NCI-H460 (cell line): ENCODE data around the genes COG4, IL34, CHST4 and MARVELD3.

GRCh38 chr16:69935772-69936508 is 15.2 kb upstream of the CLEC18A start:
RAMPAGE:
- cytosol, long total RNA = no peak
- long total RNA = no peak
- nucleus, long total RNA = no peak

RAMPAGE:
- cytosol, long total RNA = no peak
- long total RNA = no peak
- nucleus, long total RNA = no peak
These were observed 430 bp downstream of the AARS1 start for GRCh38 chr16:70288802-70289350.

DNA sequence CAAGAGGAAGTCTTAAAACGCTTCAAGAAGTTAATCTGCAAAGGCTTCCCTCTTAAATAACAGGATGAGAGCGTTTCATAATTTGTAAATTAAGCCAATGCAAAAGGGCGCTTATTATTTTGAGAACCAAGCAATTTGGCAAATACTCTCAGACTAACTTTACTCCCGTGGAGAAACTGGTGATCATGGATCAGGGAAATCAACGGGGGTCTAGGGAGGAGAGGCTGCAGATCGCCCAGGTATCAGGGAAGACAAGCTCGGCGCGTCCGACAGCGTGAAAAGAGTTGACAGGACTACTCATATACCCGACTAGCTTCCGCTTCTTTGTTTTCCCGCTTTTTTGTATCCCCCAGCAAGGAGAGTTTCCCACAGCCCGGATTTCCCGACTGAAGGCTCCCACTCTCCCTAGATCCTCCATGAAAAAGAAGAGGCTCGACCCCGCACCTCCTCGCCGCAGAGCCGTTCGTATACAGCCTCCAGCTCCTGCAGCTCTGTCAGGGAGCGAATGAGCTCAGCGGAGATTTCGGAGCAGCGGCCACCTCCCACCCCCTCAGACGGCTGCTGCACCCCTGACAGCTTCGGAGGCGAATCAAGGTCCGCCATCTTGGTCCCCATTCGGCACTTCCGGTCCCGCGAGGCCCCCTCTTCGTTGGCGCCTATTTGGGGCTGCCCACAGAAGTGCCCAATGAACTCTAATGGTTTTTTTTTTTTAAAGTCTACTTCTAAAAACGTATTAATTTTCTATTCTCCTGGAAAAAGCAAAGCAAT is at the start of gene COG4:
COG4 (minus strand) TSS at position 626 of the 768 bp plus-strand sequence.
RAMPAGE:
- cytosol, long total RNA = start-site peak on the minus strand centred at position 617 of the sequence, 21 bp wide, 92 and 38 reads in 2 replicates
- long total RNA = no peak
- nucleus, long total RNA = start-site peak on the minus strand centred at position 619 of the sequence, 15 bp wide, 179 and 92 reads in 2 replicates

DNA sequence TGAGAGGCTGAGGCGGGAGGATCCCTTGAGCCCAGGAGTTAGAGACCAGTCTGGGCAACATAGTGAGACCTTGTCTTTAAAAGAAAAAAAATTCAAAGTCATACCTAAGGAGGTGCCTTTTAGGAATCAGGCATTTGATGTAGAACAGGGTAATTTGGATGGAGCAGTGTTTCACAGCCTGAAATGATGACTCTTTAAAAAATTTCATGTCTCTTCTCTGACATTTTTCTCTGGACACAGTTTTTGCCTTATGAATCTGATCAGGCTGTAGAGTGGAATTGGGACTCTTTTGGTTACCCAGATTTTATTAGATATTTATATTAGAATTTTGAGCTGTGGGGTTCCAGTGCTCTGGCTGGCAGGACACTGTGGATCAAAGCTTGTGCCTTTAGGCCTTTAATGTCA is 14.2 kb downstream of the SF3B3 start:
RAMPAGE:
- cytosol, long total RNA = no peak
- long total RNA = no peak
- nucleus, long total RNA = no peak

DNA sequence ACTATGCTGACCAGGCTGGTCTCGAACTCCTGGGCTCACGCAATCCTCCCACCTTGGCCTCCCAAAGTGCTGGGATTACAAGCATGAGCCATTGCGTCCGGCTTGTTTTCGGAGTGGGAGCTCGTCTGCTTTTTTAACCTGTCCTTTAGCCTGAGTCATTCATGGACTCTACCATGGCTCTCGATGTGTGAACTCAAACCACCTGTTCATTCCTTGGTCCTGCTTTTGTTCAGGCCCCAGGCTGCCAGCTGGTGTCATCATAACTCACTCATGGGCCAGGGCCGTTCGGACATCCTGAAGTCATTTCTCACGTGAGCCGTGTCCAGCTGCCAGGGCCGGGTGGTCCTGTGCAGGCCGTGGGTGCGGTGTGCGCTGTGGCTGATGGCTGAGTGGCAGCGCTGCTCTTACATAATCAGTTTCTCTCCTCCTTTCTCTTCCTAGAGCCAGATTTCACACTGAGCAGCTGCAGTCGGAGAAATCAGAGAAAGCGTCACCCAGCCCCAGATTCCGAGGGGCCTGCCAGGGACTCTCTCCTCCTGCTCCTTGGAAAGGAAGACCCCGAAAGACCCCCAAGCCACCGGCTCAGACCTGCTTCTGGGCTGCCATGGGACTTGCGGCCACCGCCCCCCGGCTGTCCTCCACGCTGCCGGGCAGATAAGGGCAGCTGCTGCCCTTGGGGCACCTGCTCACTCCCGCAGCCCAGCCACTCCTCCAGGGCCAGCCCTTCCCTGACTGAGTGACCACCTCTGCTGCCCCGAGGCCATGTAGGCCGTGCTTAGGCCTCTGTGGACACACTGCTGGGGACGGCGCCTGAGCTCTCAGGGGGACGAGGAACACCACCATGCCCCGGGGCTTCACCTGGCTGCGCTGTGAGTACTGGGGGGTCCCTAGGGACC is at the start of gene IL34:
IL34 (plus strand) TSS at position 453 of the 896 bp plus-strand sequence.
RAMPAGE:
- cytosol, long total RNA = no peak
- long total RNA = no peak
- nucleus, long total RNA = no peak

RAMPAGE:
- cytosol, long total RNA = no peak
- long total RNA = no peak
- nucleus, long total RNA = no peak
These were observed 1.6 kb downstream of the MTSS2 start for GRCh38 chr16:70683973-70684919.

RAMPAGE:
- cytosol, long total RNA = no peak
- long total RNA = no peak
- nucleus, long total RNA = no peak
These were observed 2.5 kb upstream of the MTSS2 start for GRCh38 chr16:70688177-70688909.

DNA sequence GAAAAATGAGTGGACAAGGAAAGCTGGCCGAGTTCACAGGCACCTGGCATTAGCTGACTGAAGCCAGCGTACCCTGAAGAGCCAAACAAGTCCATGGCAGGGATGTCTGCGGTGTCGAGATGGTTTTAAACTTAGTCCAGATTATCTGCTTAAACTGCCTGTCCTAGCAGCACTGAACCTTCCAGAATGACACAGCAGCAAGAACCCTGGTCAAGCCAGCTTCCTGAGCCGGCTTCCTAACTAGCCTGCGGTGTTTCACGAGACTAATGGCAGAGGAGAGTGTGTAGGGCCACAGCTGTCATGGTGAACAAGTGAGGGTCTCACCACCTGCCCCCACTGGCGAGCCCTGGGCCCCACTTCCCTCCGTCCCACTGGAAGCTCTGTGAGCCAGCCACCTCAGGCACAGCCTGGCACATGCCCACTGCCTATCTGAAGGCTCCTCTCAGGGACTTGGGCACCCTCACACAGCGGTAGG is 28.8 kb upstream of the MTSS2 start:
RAMPAGE:
- cytosol, long total RNA = no peak
- long total RNA = no peak
- nucleus, long total RNA = no peak

DNA sequence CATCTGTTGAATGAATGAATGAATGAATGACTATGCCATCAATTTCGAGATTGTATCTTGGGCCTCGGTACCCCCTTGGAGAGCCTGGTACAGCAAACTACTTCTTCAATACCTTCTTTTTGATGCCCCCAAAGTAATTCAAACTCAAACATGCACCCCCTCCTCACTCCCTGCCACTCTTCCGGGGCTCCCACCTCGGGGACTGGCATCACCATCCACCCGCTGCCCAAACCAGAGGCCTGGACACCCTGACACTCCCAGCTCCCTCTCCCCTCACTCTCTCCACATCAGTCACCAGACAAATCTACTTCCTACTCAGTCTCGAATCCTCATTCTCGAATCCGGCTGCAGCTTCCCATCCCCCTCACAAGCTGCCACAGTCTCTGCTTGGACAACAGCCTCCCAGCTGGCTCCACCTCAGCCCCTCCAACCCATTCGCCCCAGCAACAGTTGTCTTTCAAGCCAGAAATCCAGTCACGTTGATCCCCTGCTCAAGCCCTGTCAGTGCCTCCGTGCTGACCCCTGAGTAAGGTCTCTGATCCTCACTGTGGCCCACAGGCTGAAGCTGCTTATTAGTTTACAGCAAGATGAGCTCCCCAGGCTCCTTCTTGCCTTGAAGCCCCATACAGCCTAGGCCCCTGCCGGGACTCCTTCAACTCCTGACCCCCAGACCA is 44.1 kb upstream of the MTSS2 start:
RAMPAGE:
- cytosol, long total RNA = no peak
- long total RNA = no peak
- nucleus, long total RNA = no peak

GRCh38 chr16:70736740-70737301 is 51.0 kb upstream of the MTSS2 start:
RAMPAGE:
- cytosol, long total RNA = no peak
- long total RNA = no peak
- nucleus, long total RNA = no peak

RAMPAGE:
- cytosol, long total RNA = no peak
- long total RNA = no peak
- nucleus, long total RNA = no peak
These were observed 52.7 kb upstream of the MTSS2 start for GRCh38 chr16:70738384-70739105.

DNA sequence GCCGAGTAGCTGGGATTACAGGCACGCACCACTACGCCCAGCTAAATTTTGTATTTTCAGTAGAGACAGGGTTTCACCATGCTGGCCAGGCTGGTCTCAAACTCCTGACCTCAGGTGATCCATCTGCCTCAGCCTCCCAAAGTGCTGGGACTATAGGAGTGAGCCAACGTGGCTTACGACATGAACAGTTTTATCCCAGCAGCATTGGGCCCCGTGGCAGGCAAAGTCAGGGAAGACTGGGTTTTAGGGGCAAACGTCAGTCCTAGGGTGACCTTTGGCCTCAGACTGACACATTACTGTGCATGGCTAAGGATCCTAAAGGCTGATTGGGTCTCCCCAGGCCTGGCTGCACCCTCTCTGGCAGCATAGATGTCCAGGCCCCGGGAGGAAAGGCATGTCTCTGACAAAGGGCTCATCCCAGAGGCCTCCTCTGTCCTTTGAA is 54.3 kb upstream of the MTSS2 start:
RAMPAGE:
- cytosol, long total RNA = no peak
- long total RNA = no peak
- nucleus, long total RNA = no peak

GRCh38 chr16:70745622-70746083 is 55.3 kb downstream of the VAC14 start:
RAMPAGE:
- cytosol, long total RNA = no peak
- long total RNA = no peak
- nucleus, long total RNA = no peak

DNA sequence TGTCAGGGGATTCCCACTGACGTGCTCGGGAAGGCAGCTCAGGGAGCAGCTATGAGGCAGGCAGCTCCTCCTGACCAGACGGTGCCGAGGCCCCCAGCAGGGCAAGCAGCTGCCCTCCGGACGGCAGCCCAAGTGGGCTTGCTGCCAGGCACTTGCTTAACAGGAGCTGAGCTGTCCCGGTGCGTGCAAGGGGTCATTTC is 9.8 kb upstream of the CALB2 start:
RAMPAGE:
- cytosol, long total RNA = no peak
- long total RNA = no peak
- nucleus, long total RNA = no peak

DNA sequence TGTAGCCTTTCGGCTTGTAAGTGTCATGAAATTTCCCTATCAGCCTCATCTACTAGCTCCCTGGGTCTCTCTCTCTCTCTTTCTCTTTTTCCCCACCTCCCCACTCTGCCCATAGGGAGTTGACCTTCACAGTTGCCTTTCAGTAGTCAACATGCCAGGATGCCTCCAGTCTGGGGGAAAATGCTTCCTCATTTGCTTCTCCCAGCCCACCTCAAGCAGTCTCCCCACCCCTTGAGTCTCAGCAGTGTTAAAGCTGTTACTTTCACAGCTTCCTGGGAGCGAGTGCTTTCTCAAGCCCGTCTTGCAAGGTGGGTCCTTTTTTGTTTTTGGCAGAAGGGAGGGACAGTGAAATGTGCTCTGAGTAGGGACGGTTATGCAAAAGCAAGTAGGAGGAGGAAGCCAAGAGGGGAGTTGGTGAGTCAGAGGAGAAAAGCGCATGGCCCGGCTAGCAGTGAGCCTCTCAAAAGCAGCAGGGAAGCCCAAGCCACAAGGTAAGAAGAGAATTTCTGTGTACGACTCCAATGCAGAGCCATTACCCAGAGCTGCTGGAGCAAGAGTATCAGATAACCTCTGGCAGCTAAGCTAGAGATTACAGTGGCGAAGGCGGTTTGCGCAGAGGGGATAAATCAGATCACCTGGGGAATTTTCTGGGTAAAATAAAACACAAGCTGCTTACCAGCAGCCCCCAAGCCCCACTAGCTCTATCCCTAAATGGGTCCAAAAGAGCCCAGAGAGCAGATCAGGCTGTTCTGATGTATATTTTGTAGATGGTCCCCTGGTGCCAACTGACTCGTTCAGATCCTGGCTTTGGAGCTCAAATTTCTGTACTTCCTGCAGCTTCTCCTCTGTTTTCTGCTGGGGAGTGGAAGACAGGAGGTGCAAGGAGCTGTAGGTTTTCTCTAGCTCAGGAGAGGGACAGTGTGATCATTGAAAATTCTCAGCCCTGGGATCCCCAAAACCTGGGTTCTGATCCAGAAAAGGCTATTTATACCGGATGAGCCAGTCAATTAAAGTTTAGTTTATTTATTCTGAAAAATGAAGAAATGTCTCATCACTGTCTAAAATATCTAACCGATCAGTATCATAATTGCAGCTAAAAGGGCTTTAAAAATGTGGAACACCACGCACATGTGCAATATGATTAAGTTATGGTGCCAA is at the start of gene CHST4:
CHST4 (plus strand) TSS at position 422 of the 1,158 bp plus-strand sequence.
RAMPAGE:
- cytosol, long total RNA = no peak
- long total RNA = no peak
- nucleus, long total RNA = no peak

GRCh38 chr16:71575950-71576661 is 786 bp downstream of the TAT start:
RAMPAGE:
- cytosol, long total RNA = no peak
- long total RNA = no peak
- nucleus, long total RNA = no peak

DNA sequence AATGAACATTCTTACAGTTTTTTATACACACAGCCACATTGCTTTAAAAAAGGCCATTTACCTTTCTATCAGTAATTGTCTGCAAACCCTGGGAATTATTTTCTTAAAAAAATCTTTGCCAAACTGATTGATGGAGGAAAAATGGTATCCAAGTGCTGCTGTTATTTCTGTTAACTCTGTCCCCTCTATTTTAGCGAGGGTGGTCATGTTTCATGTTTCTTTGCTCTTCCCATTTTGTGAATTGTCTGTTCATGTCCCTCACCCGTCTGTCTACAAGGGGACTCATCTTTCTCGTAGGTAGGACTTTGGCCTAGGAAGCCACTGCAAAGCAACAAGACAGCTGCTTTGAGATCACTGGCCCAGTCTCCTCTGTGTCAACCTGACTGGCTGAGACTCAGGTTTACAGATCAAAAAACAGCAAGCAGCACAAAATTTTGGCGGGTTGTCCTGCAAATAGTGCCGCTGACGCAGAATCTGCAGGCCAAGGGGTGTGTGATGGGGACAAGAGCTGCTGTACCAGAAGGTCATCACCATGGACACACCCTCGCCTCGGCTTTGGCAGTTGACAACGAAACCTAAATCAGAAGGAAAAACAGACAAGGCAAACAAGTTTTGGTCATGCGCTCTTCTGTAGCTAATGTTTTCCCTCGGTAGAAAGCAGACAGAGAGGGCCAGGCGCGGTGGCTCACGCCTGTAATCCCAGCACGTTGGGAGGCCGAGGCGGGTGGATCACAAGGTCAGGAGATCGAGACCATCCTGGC is 4.7 kb upstream of the TAT start:
RAMPAGE:
- cytosol, long total RNA = no peak
- long total RNA = no peak
- nucleus, long total RNA = no peak

DNA sequence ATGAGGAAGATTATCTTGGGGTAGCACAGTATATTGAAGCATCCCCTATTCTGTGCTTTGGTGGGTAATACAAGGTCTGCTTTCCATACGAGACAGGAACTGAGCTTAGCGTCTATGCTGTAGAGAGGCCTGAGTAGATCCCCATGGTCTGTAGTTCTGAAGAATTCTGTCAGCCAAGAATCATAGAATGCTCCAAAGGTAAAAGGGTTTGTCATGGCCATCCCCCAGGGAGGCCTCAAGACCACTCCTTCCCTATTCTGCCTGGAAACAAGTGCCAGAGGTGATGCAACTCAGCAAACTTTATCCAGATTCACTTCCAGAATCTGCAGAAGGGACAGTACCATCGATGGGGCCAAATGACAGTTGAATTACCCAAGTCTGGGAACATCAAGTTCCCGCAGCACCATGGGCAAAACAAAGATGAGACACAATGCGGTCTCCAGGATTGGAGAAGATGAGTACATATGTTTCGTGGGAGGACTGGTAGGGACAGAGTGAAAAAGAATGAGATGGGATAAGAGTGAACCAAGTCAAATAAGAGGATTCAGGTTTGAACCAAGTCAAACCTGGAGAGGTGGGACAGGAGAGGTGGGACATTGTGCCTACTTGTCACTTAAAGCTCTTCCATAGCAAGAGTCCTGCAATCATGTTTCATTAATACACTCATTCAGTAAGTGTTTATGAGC is 13.7 kb upstream of the TAT start:
RAMPAGE:
- cytosol, long total RNA = no peak
- long total RNA = no peak
- nucleus, long total RNA = no peak

DNA sequence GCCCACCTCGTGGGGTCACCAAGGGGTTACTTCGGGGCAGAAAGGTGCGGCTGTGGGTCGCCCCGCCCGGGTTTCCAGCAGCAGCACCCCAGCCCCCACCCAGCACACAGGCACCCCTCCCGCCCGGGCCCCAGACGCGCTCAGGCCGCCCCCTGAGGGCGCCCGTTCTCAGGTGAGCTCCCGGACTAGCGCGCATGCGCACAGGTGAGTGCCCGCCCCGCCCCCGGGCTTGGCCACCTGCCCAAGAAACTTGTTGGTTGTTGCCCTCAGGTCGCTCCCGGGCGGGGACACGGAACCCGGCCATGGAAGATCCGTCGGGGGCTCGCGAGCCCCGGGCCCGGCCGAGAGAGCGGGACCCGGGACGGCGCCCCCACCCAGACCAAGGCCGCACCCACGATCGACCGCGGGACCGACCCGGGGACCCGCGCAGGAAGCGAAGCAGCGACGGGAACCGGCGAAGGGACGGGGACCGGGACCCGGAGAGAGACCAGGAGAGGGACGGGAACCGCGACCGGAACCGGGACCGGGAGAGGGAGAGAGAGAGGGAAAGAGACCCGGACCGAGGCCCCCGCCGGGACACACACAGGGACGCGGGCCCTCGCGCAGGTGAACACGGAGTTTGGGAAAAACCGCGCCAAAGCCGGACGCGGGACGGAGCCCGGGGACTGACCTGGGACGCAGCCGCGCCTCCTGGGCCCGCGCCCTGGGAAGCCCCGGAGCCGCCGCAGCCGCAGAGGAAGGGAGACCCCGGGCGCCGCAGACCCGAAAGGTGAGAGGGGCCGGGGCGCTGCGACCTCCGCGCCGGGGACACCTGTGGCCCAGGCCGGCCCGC is at the start of gene MARVELD3:
MARVELD3 (plus strand) TSS at position 257 of the 832 bp plus-strand sequence.
RAMPAGE:
- cytosol, long total RNA = no peak
- long total RNA = no peak
- nucleus, long total RNA = no peak

GRCh38 chr16:71688416-71689161 is 35.9 kb downstream of the PHLPP2 start:
RAMPAGE:
- cytosol, long total RNA = no peak
- long total RNA = no peak
- nucleus, long total RNA = no peak